Mesangial cell (primary cell): ENCODE results near the genes UTP14C and CKAP2.

GRCh38 chr13:49530295-49530899 is 34.6 kb downstream of the PHF11 start:
- RAMPAGE, long total RNA: no peak

GRCh38 chr13:49670496-49671360 is 20.6 kb downstream of the EBPL start:
- RAMPAGE, long total RNA: no peak

DNA sequence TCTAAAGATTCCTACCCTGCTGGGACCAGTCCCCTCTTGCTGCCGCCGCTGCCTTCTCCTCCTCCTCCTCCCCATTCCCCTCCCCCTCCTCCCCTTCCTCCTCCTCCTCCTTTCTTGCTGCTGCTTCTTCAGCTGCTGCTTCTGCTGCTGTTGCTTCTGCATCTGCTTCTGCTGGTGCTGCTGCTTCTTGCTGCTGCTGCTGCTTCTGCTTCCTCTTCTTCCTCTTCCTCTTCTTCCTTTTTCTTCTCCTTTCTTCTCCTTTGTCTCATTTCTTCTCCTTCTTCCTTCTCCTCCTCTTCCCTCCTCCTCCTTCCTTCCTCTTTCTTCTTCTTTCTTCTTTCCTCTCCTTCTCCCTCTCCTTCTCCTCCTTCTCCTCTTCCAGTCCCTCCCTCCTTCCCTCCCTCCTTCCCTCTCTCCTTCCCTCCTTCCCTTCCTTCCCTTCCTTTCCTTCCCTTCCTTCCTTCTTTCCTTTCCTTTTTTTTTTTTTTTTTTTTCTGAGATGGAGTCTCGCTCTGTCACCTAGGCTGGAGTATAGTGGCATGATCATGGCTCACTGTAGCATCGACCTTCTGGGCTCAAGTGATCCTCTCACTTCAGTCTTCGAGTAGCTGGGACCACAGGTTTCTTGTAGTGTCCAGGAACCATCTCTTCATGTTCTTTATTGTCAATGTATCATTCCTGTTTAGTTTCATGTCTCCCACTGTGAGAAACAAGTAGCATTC is 20.2 kb upstream of the SPRYD7 start:
- RAMPAGE, long total RNA: no peak

- RAMPAGE, long total RNA: no peak
Measured at GRCh38 chr13:50011991-50012641, 3.1 kb upstream of the KCNRG start.

GRCh38 chr13:50357336-50357997 is 342.2 kb downstream of the KCNRG start:
- RAMPAGE, long total RNA: no peak

GRCh38 chr13:50684324-50684786 is 159.1 kb downstream of the DLEU7 start:
- RAMPAGE, long total RNA: no peak

GRCh38 chr13:50935187-50936261 is 25.9 kb downstream of the RNASEH2B start:
- RAMPAGE, long total RNA: no peak

DNA sequence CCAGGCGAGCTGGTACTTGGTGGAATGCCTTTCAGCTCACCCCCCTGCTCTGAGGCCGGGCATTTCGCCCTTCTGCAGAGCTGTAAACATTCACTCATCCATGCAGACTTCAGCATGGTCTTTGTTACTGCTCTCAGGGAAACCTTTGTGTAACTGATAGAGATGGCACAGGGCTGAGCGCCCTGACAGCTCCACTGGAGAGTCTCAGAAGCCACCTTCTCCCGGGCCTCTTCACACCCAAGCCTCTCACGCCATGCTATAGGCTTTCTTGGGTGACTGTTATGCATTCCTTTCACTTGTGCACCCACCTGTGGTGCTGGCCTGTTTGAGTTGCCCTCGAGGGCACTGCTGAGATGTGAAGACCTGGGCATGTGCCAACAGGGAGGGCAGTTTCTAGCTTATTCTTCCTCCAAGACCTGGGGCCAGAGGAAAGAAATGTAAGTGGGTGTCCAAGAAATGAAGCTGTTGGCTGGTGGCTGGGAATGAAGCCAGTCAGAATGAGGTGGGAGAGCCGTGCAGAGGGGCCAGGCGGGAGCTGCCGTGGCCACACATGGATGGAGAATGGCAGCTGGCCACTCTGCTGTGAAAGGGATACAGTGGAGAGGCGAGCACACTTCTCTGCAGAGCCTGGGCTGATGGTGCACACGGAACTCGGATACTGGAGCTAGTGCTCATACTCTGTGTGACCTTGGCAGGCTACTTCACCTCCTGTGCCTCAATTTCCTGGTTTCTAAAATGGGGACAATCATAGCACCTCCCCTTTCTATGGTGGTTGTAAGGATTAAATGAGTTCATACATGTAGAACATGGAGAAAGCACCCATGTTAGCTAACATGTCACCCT is 24.7 kb downstream of the FAM124A start:
- RAMPAGE, long total RNA: no peak

DNA sequence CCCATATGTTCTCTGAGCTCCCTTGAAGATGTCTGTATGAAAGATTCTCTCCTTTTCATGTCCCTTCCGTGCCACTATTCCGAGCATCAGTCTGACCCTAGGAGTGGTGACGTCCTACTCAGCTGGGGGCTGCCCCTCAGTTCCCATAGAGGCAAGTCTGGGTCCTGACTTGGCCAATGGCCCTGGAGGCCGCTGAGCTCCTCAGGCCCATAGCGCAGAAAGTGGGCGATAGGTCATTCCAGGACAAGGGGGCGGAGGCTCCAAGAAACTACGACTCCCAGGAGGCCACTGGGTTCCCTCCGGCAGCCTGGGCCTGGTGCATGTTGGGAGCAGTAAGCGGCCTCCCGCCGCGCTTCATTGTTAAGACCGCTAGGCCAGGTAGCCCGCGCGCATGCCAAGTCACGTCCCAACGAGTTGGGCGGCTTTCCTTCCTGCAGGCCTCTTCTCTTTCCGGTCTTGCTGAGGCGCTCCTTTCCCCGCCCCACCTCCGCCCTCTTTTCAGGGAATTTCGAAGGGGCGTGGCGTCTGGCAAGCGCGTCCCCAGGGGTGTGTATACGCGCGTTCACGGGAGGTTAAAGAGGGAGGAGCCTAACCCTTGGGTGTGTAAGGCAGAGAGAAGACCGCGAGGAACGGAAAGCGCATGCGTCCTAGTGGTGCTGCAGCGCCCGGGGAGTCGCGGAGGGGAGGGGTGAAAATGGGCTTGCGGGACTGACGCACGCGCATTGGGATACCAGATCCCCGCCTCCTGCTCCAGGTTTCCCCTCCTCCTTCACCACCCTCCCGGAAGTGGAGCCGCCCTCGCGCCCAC is 474 bp upstream of the WDFY2 start:
- RAMPAGE, long total RNA: no peak

DNA sequence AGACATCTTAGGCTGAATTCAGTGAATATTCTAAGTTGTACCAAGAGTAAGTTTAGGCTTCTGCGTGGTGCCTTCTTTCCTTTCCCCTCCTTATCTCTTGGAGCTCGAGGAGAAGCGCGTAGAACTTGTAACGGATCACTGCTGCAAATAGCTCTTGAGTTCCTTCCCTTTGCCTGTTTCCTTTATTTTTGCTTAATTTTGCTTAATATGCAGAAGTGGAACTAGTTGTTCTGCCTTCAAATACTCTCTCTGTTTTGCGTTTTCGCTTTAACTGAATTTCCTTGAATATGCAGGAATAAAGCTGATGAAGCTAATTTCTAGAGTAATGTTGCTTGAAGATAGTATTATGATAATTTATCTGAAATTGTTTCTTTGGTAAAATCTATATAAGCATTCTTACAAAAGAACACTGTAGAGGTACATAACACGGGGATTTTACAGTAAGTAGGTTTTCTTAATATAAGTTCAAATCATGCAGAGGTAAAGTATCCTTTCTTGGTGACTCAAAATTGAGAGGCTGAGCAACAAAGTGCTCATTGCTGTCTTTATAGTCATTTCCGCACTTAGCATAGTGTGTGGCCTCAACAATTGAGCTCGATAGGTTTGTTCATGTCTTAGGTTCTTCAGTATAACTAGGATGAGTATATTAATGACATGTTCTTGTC is 1.2 kb downstream of the WDFY2 start:
- RAMPAGE, long total RNA: no peak

GRCh38 chr13:51604477-51605091 is 20.3 kb downstream of the WDFY2 start:
- RAMPAGE, long total RNA: no peak

GRCh38 chr13:51760353-51761144 is 43.4 kb downstream of the DHRS12 start:
- RAMPAGE, long total RNA: no peak

DNA sequence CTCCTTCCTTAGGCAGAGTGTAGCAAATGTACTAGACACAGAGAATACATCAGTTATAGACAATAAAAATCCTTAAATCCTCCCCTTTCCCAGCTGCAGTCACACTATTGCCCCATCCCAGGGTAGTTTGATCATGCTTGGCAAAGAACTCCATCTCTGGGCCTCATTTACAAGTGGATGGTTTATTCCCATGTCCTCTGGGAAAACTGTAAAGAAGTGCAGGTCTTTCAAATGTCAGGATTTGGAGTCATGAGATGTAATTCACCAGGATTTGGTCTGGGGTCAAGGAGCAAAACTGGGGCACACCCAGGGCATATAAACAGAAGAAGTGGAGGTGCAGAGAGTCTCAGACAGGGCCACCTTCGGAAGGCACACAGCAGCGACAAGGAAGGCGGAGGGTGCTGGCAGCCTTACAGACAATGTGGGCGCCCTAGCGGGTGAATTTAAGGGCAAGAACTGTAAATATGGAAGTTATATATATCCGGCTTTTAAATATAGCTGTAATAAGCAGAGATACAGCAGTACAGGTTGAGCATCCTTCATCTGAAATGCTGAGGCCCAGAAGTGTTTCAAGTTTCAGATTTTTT is 31.3 kb downstream of the DHRS12 start:
- RAMPAGE, long total RNA: no peak

DNA sequence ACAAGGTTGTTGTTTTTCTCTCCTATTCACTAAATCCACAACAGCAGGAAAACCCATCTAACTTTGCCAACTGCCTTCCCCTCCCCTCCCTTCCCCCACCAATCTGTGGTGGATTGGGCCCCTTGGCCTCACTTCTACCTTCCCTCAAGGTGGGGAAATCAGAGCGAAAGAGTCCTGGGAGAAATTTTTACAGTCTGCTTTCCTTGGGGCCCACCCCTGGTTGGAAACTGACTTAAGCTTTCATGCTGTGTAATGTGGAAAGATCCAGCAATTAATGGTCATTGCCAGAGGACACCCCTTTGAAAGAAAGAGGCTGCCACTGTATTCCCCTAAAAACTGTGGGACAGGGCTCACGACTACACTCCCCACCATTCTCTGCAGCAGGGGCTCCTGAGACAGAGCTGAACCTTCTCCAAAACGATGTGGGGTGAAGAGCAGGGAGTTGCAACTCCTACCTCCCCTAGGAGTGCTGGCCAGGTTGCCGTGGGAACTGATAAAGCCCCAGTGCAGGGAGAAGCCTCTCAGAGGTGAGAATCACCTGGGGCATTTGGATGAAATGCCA is 1.2 kb downstream of the DHRS12 start:
- RAMPAGE, long total RNA: no peak

DNA sequence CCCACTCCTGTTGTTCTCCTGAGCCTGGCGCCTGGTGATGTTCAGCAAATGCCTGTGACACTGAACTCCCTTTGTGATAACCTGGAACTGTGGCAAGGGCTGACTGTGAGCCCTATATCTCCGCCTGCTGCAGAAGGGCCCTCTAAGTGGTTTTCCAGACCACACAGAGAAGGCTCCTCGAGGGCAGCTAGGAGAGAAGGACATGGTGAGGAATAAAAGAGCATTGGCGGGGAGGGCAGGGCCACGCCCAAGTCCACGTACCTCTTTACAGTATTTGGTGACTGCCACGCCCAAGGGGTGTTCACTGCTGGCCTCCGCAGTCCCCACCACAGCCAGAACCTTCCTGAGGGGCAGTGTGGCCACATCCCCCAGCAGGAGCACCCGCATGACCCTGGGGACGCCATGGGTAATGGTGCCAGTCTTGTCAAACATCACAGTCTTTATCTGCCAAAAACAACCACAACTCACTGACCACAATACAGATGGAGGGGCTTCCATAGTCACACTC is 67.3 kb downstream of the ATP7B start:
- RAMPAGE, long total RNA: no peak

DNA sequence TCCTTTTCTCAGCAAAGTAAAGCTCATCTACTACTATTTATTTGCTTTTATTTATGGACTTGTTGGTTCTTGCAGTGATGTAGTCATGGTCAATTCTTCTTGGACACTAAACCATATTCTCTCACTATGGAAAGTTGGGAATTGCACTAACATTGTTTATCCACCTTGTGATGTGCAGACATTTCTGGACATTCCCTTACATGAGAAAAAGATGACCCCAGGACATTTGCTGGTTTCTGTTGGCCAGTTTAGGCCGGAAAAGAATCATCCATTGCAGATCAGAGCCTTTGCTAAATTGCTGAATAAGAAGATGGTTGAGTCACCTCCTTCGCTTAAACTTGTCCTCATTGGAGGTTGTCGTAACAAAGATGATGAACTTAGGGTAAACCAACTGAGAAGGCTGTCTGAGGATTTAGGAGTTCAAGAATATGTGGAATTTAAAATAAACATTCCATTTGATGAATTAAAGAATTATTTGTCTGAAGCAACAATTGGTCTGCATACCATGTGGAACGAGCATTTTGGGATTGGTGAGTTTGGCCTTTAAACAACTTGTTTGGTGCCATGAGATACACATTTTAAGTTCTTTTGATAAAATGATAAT is at the start of gene UTP14C:
TSS of gene UTP14C (plus strand) at position 284 of the 604 bp plus-strand sequence.
- RAMPAGE, long total RNA: no peak

GRCh38 chr13:52144637-52145286 is 14.6 kb downstream of the NEK3 start:
- RAMPAGE, long total RNA: no peak

DNA sequence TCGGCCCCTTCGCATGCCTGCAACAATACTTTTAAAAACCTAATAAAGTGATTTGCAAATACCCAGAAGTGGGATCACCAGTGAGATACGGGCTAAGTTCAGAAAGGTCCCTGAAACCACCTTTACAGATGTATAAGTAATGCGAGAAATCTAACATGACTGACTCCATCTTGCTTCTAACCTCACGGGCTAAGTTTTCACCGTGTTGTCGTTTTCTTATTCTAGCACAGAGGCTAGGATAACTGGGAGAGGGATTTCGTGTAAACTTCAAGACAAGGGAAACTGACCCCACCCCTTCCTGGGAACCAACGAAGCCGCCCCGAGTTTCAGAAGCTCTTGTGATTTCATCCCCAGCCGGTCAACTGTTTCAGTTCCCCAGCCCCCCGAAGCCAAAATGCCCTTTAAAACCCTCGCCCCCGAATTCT is 697 bp downstream of the NEK3 start:
- RAMPAGE, long total RNA: no peak

GRCh38 chr13:52455198-52456243 is at the start of gene CKAP2:
Gene CKAP2 (plus strand): TSS chr13:52455478.
- RAMPAGE, long total RNA: start-site peak on the minus strand at chr13:52455337-52455392, 8 reads; start-site peak on the plus strand at chr13:52455464-52455501, 2,108 reads

DNA sequence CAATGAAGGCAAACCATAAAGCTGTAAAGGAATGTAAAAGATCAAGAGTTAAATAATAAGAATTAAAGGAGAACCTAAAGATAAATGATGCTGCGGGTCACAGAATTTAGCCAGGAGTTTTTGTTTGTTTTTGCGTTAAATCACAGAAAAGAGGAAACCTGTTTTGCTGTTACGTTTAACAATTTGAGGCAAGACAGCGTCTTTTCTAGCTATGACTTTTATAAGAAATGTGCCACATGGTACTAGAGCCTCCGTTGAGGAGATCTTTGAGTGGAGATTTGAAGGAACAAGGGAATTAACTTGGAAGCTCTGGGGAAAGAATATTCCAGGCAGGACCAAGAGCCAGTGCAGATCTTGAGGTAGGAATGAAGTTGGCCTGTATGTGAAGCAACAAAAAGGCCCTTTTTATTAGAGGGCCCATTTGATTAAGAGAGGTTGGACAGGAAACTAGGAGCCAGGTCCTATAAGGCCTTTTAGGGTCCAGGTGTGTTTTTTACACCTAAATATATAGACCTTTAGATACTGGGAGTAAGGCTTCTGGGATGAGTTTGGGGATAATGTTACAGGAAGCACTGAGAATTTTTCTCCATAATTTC is 1.2 kb downstream of the SUGT1 start:
- RAMPAGE, long total RNA: no peak